ENCODE measurements around a stretch of chr14.

- PRO-cap, result no peak
Measured at GRCh38 chr14:91877403-91877852, 10.1 kb upstream of the TC2N start.

DNA sequence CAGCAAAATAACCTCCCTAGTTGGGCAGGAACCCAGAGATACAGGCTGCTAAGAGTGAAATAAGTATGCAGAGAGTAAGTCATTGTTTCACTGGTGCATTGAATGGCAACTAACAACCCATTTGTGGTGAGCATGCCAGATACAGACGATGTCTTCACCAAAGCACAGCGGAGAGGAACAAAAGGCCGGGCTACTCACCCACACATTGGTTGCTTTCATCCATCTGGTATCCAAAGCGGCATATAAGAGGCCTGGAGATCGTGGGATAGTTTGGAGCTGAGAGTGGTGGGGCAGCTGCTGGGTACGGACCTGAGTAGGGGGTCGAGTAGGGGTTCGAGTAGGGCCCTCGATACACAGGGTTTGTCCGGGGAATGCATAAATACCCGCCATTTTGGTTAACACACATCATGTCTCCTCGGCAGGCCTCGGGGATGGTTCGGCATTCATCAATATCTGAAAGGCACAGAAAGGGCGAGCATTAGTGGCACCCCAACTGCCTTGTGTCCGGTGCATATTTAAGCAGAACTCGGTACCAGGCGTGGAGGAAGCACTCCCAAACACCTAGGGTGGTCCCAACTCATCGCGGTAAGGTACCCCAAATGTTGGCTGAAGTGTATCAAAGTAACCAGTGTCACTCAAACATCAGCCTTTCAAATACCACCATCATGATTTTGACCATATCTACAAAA, 10.6 kb downstream of the FBLN5 start:
- PRO-cap, result no peak

DNA sequence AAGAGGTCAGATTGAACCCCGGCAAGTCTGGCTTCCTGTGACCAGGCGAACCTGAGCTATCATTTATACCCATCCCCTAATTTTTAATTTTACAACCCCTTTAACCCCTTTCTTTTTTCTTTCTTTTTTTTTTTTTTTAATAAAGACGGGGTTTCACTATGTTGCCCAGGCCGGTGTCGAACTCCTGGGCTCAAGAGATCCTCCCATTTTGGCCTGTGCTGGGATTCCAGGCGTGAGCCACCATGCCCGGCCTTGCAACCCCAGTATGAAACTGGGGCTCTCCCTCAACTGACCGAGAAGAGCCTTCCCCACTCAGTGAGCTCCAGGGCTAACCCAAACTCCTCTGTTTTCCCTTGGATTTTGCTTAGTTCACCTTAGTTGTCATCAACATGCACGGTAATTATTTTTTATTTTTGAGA, 971 bp downstream of the CPSF2 start:
- PRO-cap, result no peak

- PRO-cap, result no peak
Measured at GRCh38 chr14:92126735-92127551, 5.2 kb downstream of the CPSF2 start.

DNA sequence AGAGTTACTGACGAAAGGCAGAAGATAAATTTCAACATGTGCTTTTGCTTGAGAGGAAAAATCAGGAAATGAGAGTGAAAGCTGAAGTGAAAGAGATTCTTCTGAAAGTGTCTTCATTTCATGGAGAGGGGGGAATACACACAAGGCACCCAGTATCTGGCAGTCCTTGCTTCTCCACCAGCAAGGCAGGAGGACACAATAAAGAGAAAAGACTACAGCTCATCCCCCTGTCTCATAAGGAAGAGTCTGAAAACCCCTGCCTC, 77.9 kb downstream of the SLC24A4 start:
- PRO-cap, result no peak

DNA sequence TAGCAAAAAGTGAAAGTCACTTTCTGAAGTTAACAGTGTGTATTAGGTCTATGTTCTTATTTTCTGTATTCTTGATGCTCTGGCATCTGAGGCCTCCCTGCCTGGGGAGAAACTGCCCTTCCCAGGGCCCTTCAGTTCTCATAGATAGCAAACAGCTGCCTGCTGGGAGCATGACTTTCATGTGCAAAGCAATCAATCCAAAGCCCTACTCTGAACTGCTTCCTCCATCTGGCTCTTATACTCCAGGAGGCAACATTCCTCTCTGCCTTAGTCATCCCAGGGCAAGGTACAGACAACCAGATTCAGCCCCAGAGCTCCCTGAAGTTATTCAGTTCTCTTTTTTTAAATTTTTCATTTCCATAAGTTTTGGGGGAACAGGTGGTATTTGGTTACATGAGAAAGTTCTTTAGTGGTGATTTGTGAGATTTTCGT, 41.7 kb upstream of the RIN3 start:
- PRO-cap, result no peak

- PRO-cap, result unidirectional peak, minus-strand start at chr14:92514386
Measured at GRCh38 chr14:92514105-92514885, 714 bp downstream of the RIN3 start.

DNA sequence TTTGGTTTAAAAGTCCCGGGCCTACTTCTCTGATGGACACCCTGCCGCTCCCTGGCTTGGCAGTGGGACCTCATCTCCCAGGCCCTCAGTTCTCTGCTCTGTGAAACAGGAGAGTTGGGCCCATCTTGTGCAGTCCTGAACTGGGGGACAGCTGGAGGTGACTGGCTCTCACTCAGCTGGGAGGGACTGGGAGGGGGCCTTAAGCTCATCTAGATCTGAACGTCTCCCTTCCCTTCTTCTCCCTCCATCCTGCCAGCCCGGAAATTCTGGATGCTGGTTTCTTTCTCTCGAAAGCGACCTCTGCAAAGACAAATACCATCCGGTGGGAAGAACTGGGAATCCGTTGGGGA, 1.3 kb downstream of the RIN3 start:
- PRO-cap, result no peak

DNA sequence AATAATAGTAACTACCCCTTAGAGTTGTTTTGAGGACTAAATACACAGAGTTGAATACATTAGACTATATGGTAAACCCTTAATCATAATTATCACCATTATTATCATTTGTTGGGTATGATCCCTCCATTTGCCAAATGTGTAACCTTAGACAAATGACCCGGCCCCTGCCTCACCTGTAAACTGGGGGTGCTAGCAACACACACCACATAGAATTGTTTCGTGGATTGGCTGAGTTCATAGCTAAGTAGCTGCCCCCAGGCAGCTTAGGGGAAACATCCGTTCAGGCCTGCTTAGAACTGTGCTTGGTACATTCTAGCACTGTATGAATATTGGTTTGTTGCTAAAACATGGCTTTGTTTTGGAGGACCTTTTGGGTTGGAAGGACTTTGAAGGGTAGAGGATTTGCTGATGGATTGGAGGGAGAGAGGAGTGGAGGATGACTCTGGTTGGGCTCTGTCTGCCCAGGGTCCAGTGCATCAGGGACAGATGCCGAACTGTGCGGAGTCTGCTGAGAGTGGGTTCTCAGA, 2.0 kb downstream of the RIN3 start:
- PRO-cap, result no peak

GRCh38 chr14:92530910-92531863, 17.6 kb downstream of the RIN3 start:
- PRO-cap, result no peak

DNA sequence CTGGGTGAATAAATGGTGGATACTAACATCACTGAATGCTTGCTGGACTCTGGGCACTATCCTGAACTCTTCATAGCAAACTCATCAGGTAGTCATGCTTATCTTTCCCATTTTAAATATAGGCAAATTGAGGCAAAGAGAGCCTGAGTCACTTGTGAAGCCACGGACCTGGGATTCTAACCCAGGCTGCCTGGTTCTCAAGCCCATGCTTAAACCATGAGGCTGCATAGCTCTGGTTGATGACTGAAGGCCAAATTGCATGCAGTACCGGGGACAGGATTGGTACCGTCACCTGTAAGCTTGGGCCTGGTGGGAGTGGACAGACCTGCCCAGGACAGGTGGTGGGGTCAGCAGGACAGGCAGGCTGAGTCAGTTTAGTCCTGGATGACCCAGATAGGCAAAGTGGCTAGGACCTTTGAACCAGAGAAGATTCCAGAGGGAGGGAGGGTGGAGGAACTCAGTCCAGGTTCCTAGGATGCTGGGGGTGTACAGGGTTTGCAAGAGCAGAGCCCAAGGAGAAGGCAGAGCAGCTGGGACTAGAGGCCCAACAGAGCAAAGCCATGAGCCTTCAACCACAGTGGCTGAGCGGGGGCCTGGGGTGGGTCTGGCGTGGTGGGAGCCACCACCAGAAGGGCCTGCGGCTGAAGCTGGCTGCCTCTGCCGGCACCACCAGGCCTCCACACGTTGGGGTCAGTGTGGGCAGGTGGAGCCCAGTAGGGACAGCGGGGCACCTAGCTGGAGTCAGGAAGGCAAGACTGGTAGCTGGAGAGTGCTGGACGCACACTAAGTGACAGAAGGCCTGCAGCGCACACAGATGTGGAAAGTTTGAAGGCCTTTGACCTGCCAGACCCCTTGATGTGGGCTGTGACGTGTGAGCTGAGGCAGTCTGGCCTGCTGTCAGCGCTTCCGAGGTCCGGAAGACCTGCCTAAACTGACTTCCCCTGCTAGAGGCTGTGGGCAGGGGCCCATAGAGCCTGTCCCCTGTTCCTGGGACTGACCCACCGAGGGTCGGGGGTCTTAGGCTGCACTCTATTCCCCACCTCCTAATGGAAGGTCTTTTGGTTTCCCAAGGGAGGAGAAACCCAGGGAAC, 26.1 kb downstream of the RIN3 start:
- PRO-cap, result no peak

- PRO-cap, result no peak
Measured at GRCh38 chr14:92540466-92541219, 27.1 kb downstream of the RIN3 start.

- PRO-cap, result no peak
Measured at GRCh38 chr14:92569259-92569815, 55.8 kb downstream of the RIN3 start.

- PRO-cap, result no peak
Measured at GRCh38 chr14:92653042-92653271, 95.5 kb downstream of the LGMN start.

GRCh38 chr14:92659693-92660411, 88.6 kb downstream of the LGMN start:
- PRO-cap, result no peak

GRCh38 chr14:92669046-92669767, 79.2 kb downstream of the LGMN start:
- PRO-cap, result no peak

DNA sequence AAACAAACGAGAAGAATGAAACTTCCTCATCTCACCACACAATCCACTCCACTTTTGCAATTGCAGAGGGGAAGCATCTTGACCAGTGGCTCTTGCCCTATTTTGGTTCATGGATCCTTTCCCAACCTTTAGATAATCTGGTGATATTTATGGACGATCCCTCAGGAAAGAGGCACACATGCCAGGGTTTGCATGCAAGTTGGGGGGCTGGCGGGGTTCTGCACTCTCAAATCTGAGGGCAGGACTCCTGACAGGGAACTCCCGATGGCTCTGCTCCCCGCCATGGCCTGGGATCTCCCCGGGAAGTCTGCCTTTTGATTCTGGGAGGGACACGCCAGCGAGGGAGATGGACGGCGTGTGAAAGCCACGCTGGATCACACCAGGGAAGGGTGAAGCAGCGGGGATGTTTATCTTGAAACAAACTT, 43.7 kb downstream of the LGMN start:
- PRO-cap, result no peak

- PRO-cap, result no peak
Measured at GRCh38 chr14:92709465-92710056, 38.9 kb downstream of the LGMN start.

DNA sequence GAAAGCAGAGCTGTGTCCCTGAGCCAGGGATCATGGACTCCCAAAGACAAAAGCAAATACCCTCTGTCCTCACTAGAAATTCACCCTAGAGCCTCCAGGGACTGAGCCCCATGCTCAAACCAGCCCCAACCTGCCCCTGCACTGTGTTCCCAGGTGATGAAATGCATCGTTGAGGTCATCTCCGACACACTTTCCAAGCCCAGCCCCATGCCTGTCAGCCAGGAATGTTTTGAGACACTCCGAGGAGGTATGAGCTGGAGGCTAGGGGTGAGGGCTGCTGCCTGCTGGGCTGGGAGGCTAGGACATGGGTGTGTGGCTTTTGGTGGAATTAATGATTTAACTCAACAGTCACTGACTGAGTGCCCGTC, 3.5 kb downstream of the CHGA start:
- PRO-cap, result no peak

DNA sequence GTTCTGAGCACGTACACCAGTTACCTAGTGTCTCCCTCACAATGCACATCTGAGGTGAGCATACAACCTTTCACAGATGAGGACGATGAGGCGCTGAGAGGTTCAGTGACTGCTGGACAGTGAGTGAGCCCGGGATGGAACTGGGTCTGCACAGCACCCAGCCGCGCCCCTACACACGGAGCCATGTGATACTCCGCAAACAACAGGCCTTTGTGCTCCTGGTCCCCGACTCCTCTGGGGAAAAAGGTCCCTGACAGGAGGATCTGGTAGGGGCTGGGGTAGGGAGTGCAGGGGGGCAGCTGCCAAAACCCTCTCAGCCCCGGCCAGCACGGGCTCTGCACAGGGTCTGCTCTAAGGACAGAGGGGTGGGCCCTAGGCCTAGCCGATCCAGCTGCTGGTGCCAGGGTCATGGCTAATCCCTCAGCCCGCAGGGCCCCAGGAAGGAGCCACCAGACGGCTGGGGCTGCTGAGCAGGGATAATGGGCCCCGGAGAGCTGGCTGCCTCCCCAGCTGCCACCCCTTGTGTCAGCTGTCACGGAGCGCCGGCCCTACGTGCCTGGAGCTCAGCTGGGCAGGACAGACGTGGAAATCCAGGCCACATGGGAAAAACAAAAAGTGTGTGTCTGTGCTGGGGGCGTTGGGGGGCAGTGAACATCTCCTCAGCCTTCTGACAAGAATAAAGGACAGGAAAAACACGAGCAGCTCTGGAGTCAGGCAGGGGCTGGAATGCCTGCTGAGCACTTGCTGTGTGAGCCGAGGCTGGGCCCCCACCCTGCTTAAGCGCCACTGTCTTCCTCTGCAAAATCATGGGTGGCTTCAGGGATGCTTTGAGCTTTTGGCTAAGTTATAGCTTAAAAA, 36.1 kb downstream of the CHGA start:
- PRO-cap, result no peak